LHCN-M2 (cell line): Measurements from ENCODE around the gene GGT7.

- RAMPAGE, long total RNA, result no peak
Measured at GRCh38 chr20:34863273-34863792, 9.3 kb downstream of the GGT7 start.

DNA sequence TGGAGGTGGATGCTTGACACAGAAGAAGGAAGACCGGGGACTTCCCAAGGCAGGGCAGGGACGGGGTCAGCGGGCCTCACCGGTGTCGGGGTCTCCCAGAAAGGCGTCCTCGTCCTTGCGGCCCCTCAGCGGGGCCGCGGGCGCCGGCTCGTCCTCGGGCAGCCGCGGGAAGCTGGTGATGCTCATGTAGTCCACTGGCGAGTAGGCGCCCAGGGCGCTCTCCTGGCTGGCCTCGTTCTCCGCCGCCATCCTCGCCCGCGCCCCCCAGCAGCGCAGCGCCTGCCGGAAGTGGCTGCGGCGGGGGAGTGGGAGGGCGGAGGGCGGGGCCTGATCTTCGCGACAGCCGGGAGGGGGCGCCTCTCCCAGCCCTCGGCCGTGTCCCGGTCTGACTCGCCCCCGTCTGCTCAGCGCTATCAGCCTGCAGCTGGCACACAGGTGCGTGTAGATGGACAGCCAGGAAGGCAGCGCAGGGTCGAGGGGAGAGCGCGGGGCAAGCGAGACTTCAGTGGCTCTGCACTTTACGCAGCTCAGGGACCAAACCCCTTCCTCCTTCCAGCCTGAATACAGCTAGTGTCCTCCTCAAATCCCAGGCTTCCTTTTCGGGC is at the start of gene GGT7:
GGT7 (minus strand) TSS at position 290 of the 605 bp plus-strand sequence.
- RAMPAGE, long total RNA, result no peak

DNA sequence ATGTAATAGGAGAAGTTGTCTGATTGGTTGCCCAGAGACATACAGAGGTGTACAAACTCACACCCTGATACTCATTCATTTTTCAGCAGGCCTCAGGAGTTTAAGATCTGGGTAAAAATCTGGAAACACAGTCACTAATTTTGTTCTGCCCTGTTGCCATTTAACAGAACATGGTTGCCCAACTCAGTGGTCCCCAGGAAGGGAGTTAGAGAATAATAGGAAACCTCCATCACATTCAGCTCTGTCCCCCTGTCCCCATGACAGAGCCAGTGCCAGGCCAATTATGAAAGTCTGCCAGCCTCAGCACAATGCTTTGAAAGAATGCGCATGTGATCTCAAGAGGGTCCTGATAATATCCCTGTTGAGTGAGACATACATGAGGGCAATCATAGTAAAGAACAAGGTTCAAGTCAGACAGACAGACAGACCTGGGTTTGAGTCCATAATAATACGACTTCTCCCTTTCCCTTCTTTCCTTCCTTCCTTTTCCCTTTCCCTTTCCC is 2.5 kb downstream of the GSS start:
- RAMPAGE, long total RNA, result no peak

- RAMPAGE, long total RNA, result no peak
Measured at GRCh38 chr20:34977149-34978358, 21.9 kb downstream of the MYH7B start.

GRCh38 chr20:34984905-34985657 is 29.4 kb downstream of the MYH7B start:
- RAMPAGE, long total RNA, result no peak

GRCh38 chr20:35024168-35024831 is 68.3 kb downstream of the TRPC4AP start:
- RAMPAGE, long total RNA, result no peak

DNA sequence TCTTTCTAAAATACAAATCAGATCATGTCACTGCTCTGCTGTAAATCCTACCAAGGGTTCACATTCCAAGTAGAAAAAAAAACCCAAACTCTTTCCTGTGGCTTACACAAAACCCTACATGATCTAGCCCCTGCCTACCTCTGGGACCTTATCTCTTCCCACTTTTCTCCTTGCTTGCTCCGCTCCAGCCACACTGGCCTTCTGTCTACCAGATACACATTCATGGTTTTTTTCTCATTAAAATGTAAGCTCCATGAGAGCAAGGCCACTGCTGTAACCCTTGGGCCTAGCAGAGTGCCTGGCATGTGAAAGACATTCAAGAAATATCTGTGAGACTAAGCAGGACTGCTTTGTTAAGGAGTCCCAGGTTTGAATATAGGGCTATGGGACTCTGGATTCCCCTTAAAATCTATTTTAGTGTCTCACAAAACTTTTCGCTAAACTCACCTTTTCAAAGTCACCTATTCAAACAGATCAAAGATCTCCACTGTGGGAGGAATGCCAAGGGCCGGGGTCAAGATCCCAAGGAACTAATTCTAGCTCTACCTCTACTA is 25.3 kb upstream of the TRPC4AP start:
- RAMPAGE, long total RNA, result no peak

DNA sequence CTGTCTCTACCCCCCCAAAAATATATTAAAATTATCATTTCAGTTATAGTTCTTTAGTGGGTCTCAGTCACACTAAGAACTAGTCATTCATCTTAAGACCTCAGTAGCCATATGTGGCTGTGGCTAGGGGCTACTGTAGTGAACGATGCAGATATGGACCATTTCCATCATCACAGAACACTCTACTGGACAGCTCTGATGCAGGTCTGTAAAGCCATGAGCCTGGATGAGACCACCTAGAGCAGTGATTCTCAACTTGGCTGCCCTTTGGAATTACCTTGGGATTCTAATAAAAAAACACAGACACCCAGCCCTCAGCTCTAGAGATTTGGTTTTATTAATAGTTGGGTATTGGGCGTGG is 12.2 kb downstream of the MMP24OS start:
- RAMPAGE, long total RNA, result no peak

DNA sequence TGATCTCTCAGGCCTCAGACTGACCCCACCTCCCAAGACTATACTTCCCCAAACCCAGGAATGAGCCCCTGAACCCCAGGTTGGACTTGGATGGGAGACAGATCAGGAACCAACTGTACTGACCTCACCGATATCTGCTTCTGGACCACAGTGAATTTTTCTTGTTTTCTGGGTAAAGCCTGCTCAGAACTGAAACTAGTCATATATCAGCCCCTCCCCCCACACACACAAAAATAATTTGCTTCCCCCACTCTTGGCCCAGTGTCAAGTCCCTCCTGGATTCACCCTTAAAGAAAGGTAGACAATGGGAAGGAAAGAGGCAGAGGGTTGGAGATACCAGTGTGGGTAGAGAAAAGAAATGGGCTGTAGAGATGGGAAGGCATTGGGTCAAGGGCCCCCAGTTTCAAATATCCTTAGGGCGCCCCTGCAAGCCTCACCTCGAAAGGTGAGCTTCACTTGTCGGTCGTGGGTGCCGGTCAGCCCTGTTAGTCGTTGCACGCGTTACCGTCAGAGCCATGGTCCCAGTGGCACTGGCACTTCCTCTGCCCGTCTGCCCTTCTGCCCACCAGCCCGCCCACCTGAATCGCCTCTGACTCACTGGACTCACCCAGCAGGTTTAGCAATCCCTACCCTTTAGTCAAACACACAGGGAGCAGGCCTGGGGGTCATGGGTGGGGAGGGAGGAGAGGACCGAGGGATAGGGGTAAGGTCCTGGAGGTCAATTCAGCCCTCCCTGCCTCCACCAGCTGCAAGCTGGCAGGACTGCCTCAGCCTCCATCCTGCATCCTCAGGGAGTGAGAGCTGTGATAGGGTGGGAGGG is 8.4 kb upstream of the SPAG4 start:
- RAMPAGE, long total RNA, result no peak

DNA sequence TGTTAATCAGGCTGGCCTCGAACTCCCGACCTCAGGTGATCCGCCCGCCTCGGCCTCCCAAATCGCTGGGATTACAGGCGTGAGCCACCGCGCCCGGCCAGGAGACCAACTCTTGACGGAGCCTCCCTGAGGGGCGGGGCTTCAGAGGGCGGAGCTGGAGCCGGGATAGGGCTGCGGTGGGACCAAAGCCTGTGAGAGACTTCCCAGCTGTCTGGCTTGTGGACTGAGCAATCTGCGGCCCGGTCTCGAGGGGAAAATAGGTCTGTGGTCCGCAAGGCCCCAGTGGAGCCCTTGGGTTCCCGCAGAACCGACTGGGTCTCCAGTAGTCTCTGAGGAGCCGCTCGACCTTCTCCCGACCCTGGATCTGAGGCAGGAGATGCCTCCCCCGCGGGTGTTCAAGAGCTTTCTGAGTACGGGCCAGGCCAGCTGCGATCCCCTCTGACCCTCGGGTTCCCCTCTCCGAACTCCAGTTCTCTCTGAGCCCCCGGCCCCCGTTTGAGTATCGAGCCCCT is 1.3 kb downstream of the SPAG4 start:
- RAMPAGE, long total RNA, result no peak

DNA sequence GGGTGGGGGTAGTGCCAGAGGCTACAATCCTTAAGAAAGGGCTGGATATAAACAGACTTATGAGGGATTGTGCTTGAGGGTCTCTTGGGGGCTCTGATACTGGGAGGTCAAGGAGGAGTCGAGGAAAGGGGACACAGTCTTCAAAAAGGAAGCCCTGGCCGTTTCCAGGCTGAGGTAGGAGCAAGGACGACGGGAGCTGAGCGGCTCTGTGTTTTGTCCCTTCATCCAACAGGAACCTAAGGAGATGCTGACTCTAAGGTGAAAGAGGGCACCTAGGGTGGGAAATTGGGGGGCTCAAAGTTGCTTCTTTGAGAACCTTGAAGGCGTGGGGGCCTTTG is 2.6 kb downstream of the SPAG4 start:
- RAMPAGE, long total RNA, result no peak

- RAMPAGE, long total RNA, result no peak
Measured at GRCh38 chr20:35631195-35631926, 15.7 kb downstream of the SPAG4 start.

DNA sequence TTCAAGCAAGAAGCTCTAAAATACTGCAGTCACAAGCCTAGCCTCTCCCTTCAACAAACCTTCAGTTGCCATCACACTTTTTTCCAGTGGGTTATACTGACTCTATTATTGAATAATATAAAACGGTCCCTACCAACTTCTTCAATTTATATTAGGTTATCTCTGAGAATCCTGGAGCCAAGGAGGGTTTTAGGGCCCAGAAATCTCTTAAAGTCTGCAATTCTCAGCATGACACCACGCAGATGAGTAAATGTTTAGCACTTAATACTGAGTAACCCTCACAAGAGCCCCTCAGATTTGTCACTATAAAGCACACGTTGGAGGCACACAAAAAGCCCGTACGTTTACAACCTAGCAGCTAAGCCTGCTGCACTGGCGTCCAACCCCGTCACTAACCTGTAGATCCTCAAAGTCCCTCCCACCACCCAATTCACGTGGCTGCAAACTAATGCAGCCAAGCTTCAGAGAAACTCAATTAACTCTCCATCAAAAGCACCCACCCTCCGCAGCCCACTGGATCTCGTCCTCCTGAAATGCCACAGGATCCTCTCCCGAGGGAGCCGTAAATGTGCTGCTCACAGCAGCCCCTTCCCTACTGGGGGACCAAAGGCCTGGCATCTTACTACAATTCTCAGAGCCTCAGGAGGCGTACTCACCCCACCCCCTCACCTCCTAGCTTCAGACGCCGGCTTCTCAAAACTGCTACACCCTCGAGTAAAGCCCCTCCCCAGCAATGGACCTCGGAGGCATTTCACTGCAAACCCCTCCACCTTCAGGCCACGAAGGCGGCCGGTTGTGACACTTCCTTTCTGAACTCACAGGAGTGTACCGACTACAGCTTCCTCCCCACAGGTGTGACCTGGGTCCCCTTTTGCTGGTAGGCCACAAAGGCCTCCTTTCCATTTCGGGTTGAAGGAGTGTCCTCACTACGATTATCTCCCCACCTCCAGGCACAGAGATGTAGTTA is 1.0 kb downstream of the CPNE1 start:
- RAMPAGE, long total RNA, result no peak

GRCh38 chr20:35687319-35687791 is 11.8 kb downstream of the NFS1 start:
- RAMPAGE, long total RNA, result no peak

GRCh38 chr20:35703199-35704082 is 4.2 kb downstream of the ROMO1 start:
- RAMPAGE, long total RNA, result no peak

DNA sequence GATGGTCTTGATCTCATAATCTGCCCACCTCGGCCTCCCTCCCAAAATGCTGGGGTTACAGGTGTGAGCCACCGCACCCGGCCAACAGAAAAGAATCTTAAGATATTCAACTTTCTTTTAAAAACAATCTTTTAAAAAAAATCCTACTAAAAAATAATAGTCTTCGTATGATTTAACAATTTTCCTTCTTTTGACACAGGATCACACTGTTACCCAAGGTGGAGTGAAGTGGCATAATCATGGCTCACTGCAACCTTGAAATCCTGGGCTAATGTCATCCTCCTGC is 21.0 kb downstream of the RBM39 start:
- RAMPAGE, long total RNA, result no peak

GRCh38 chr20:35959252-35959696 is 5.0 kb upstream of the SCAND1 start:
- RAMPAGE, long total RNA, result no peak

DNA sequence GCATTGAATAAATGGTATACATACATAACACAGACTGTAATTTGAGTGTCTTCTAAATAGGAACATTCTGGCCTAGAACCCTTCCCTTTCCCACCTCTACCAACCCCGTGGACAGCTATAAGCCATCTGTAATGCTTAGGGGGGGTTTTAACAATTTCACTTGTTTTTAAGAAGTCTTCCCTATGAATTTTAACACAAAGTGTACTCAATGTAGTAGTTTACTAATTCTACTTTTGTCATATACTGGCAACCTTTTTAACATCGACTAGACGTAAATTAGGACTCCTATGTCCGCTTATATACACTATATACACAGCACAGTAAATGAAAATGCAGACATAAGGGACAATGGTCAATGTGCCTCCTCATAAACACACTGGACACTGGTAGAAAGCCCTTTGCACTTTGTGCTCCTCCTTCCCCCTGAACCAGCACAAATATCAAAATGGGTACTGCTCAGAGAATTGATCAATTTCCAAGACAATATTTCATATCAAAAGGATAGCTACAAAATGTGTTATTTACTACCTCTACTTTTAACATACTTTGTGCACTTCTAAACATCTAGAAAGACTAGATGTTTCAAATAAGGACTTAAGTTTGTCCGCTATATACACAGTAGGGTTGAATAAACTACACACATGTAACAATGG is 79.1 kb downstream of the CNBD2 start:
- RAMPAGE, long total RNA, result no peak

DNA sequence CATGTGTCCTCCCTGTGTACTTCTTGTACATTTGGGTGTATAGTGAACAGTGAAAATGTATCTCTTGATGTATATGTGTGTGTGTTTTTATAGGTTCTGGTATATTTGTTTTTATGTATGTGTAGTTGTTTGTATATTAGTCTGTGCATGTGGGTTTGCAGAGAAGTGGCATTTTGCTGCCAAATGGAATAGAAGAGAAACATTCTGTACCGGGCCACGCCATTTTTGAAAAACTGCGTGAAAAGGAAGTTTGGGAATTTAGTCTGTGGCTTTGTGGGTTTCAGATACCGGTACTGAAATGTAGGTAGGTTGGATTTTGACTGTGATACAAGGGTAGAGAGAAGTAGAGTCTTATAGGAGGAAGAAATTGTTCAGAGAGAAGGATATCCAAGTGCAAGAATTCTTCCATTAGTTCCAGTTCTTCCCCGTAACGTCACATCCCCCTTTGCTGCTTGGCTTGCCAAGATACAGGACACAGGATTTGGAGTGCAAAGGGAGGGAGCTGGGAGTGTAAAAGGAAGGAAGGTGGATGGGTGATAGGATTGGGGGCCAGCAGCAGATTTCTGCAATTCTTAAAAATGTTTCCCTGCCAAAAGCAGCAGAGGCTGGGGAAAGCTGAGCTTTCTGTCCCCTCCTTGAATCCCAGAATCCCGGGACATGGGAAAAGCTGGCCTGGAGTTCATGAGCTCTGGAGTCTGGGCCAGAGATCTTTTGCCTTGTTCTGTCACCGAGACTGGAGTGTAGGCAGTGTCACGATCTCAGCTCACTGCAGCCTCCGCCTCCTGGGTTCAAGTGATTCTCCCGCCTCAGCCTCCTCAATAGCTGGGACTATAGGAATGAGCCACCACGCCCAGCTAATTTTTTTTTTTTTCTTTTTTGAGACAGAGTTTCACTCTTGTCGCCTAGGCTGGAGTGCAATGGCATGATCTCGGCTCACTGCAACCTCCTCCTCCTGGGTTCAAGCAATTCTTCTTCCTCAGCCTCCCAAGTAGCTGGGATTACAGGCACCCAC is 60.1 kb upstream of the EPB41L1 start:
- RAMPAGE, long total RNA, result no peak

DNA sequence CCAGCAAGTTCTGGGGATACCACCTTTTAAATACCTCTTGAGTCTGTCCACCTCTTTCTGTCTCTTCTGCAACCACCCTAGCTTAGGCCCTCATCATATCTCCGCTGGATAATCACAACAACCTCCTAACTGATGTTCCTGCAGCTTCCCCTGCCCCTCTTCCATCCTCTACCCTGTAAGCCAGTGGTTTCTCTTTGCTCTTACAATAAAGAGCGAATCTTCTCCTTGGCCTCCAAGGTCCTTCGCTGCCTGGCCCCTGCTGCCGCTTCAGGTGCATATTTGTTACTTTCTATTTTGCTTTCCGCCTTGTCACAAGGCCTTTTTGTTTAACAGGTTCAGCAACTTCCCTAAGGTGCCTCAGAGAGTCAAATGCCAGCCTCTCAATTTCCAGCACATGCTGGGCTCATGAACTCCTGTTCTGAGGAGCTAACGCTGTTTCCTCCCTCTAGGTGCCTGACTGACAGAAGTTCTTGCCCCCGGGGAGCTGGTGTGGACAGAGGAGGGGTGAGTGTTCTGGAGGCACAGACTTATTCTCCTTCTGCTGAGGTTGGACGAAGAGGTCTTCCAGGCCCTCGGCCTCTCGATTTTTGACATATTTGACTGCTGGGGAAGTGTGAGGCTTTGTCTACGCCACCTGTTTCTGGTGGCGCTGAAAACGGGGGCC is 42.4 kb upstream of the EPB41L1 start:
- RAMPAGE, long total RNA, result no peak